ENCODE measurements around a stretch of chr10.

GRCh38 chr10:125120883-125121495 lies 93.1 kb upstream of the CTBP2 start:
- PRO-cap: no peak
- RRBS: no CpG with 5 or more reads among the region's 9 CpGs

DNA sequence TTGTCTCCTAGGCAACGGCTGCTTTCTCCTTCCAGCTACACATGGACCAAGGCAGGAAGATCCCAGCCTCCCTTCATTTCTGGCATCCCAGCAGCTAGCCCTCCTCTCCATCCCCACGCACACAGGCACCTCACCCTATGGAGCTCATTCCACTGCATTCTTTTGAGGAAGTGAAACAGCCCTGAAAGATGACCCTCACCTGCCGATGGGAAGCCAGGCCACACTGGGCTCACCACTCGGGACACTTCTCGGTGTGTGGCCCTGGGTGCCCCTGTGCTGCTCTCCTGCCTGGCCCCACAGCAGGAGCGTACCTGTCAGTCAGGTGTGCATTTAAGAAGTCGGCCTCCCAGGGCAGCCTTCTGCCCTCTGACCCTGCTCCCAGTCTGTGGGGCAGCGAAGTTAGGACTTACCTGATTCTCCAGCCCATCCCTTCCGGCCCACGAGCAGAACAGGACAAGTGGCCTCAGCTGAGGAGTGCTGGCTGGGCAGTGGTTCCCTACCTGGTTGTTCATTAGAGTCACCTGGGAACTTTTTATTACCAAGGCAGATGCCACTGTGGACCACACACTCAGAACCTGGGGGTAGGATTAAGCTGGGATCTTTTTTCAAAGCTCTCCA lies 107.8 kb upstream of the CTBP2 start:
- PRO-cap: no peak
- RRBS: no CpG with 5 or more reads among the region's 10 CpGs

DNA sequence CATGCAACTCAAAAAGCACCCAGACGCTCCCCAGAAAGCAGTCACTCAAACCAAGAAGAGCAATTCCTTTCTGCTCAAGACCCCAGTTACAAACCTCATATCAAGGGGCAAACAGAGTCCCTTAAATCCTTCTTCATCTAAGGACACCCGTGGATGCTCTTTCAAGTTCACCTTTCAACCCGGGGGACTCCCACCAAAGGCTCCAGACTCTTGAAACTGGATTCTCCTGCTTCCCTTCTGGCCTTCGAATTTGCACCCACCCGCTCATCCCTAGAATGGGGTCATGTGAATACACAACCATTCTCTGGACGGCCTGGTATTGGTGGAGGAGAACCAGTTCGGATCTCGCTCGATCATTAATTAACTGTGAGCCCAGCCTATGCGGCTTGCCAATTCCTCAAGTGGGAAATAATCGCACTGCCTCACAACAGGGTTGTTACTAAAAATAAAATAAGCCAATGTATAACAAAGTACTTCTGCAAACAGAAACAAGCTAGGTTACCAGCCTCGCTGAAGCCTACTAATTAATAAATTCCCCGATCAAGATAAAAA lies 116.2 kb upstream of the CTBP2 start:
- PRO-cap: no peak
- RRBS: no CpG with 5 or more reads among the region's 13 CpGs

GRCh38 chr10:125160077-125160783 lies 132.4 kb upstream of the CTBP2 start:
- PRO-cap: bidirectional peak, plus-strand start at chr10:125160218, minus-strand start at chr10:125160219; bidirectional peak, plus-strand start at chr10:125160656, minus-strand start at chr10:125160523
- RRBS: 1% methylated on average over 23 of the region's 80 CpGs

DNA sequence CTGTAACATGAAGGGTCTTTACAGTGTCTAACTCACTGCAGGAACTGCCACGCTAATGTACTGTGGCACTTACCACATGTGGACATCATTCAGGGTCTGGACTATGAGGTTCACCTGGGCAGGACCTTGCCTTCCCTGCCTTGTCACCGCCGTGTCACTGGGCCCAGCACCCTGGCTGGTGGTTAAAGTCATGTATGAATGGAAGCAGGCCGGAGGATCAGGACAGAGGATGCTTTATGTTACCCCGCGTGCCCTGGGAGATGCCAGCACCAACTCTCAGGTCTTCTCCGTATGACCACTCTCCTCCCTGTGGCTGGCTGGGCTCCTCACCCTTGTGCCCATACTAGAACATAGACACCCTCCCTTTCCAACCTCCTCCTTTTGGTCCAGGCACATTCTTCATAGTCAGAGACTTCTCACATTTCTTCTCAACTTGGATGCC lies 240.1 kb downstream of the TEX36 start:
- PRO-cap: no peak
- RRBS: no CpG with 5 or more reads among the region's 7 CpGs

DNA sequence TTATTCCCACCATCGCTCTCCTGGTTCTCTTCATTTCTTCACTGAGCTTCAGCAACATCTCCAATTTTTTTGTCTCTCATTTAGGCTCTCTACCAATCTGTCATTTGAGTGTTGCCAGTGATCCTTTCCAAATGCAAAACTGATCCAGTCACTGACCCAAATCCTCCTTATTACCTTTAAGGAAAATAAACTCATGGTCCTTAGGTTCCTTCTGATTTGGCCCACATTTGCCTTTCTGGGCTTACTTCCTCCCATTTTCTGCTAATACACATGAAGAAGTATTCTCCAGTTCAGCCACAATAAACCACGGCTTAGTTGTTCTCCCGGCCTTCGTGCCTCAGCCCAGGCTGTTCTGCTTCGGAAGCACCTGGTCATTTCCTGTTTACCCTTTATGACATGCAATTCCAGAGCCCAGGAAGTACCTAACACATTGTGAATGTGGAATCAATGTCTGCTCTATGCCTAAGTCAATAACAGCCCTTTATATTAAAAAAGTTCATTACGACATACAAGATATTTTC lies 4.1 kb upstream of the FANK1 start:
- PRO-cap: no peak
- RRBS: no CpG with 5 or more reads among the region's 6 CpGs

DNA sequence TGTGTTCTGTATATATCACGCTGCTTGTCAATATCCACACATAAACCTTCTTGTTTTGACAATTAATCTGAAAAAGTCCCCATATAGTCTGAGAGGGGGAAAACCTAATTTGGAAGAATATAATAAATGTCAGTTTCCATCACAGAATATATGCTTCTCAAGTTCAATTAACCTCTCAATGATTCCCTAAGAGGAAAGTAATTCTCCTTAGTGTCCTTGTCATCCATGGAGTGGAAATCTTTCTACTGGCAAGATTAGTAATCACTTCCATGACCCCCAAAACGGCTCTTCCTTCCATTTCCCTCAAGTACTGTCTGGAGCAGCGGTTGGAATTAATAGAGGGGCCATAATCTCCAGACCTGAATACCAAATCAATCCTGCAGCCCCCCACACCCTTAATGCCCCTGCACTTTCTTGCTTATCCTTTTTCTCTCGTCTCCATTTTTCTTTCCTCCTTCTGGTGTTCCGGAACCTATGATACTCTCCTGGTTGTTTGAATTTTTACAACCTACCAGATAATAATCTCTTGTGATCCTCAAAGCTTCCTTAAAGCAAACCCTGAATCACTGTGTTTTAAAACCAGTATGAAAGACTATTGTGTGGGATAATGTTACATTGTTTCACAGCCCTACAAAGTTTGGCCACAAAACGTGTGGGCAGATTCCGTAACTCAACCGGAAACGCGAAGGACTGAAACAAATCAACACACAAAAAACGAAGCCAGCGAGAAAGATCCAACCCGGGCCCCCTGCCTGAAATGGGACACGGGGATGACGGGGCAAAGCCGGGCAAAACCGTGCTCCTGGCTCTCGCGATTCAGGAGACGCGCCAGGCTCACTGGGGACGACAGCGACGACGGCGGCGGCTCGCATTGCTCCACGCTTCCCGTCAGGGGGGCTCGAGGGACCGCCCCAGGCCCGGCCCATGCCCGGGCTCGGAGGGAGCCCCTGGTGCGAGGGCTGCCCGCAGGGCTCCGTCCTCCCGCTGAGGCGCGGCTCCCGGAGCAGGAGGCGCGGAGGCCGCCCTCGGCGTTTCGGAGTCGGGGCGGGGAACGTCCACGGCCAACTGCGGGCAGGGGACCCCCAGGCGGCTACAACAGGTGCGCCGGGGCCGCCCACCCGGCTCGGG lies 968 bp upstream of the FANK1 start:
- PRO-cap: bidirectional peak, plus-strand start at position 819 of the sequence, minus-strand start at position 754 of the sequence; bidirectional peak, plus-strand start at position 831 of the sequence, minus-strand start at position 848 of the sequence
- RRBS: 54% methylated on average over 36 of the region's 59 CpGs

DNA sequence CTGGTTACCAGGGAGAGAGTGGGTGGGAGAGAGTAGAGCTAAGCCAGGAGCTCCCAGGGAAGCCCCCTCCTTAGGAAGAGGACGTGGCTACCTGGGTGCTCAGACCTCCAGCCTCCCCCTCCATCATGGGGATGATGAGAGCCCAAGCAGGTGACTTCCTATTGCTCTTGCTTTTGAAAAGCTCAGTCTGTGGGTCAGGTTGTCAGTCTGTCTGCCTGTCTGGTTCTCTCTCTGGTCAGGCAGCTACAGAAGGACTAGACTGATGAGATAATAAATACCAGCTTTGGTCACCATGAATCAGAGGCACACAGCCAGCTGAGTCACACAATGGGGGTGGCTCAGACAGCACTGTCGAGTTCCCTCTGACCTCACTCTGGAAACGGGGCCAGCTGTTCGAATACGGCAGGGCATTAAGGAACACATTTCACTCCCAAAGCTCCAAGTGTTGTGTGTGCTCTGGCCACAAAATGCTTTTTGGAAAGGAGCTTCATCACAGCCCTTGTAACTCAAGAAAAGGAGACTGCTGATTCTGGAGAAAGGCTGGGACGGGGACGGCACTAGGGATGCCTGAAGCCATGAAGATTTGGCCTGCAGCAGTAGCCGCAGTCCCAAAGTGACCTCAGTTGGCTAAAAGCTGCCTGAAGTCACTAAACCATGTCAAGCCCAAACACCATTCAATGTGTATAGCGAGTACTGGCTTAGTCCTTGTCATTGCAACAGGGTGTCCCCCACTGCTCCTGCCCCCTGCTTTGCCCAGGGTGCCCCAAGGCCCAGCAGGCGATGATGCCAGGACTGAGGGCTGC lies 166.2 kb downstream of the FANK1 start:
- PRO-cap: no peak
- RRBS: no CpG with 5 or more reads among the region's 10 CpGs

- PRO-cap: unidirectional peak, minus-strand start at chr10:126225812
- RRBS: no CpG with 5 or more reads among the region's 21 CpGs
These were observed 162.8 kb downstream of the ADAM12 start for GRCh38 chr10:126225408-126225936.

DNA sequence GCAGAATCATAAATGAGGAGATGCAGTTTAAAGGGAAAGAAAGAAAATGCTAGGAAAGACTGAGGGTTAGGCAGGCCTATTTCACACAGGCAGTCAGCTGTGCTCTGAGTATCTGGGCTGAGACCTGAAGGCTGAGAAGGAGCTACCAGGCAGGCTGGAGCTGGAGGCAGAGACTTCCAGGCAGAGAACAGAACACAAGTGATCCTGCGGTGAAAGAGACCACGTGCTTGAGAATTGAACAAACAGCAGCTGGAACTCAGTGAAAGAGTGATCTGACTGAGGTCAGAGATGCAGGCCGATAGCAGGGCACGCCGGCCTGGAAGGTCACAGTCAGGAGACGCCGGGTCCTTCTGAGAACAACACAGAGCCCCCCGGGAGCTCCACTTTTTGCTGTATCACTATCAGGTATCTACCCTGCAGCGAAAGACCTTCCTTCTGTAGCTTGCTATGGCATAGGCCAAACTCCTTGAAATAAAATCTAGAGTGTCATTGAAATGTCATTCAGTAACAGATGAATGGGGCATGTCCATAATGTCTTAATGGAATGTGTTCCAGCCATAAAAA lies 147.7 kb downstream of the ADAM12 start:
- PRO-cap: no peak
- RRBS: no CpG with 5 or more reads among the region's 9 CpGs

DNA sequence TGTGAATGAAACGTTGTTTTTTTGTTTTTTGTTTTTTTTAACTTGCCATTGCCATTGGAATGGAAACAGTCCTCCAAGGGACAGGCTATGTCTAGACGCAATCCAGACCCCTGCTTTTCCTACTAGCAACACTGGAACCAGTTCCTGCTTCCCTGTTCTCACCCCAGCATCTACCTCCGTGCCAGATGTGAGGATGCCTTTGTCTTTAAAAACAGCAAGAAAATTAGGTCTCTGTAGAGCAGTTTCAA lies 123.6 kb downstream of the ADAM12 start:
- PRO-cap: no peak
- RRBS: no CpG with 5 or more reads among the region's 3 CpGs

- PRO-cap: unidirectional peak, plus-strand start at chr10:126904819
- RRBS: 2% methylated on average over 5 of the region's 32 CpGs
These were observed 639 bp upstream of the DOCK1 start for GRCh38 chr10:126904426-126905152.

GRCh38 chr10:126943417-126944089 lies 38.3 kb downstream of the DOCK1 start:
- PRO-cap: no peak
- RRBS: no CpG with 5 or more reads among the region's 8 CpGs

DNA sequence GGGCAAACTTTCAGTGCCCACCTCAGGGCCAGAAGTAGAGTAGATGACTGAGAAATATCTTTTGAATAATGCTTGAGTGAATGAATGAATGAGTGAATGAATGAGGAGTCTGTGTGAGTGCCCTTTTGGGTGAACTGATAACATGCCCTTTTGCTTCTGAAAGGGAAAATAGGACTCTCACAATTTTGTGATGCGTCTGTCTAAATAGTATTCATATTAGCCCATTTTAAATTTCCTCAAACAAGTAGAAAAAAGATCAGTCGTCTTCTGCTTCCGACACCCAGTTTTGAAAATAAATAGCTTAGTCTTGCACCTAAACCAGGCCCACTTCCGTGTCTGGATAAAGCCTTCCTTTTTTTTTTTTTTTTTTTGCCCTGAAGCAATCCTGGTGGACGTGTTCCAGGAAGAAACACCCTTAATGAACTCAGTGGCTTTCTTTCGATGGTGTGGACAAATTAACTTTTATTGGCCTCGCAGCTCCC lies 32.9 kb downstream of the INSYN2A start:
- PRO-cap: unidirectional peak, minus-strand start at position 288 of the sequence
- RRBS: no CpG with 5 or more reads among the region's 7 CpGs

- PRO-cap: no peak
- RRBS: no CpG with 5 or more reads among the region's 5 CpGs
These were observed 520 bp upstream of the INSYN2A start for GRCh38 chr10:127196999-127197222.

- PRO-cap: no peak
- RRBS: no CpG with 5 or more reads among the region's 12 CpGs
These were observed 70.6 kb downstream of the PTPRE start for GRCh38 chr10:127977380-127978019.

GRCh38 chr10:128019353-128020098 lies 106.7 kb downstream of the MKI67 start:
- PRO-cap: no peak
- RRBS: 93% methylated on average over 6 of the region's 22 CpGs

- PRO-cap: no peak
- RRBS: 67% methylated on average over 1 of the region's 17 CpGs
These were observed 70.9 kb downstream of the MKI67 start for GRCh38 chr10:128055286-128055837.

- PRO-cap: no peak
- RRBS: no CpG with 5 or more reads among the region's 25 CpGs
These were observed 69.6 kb downstream of the MKI67 start for GRCh38 chr10:128056373-128057340.

DNA sequence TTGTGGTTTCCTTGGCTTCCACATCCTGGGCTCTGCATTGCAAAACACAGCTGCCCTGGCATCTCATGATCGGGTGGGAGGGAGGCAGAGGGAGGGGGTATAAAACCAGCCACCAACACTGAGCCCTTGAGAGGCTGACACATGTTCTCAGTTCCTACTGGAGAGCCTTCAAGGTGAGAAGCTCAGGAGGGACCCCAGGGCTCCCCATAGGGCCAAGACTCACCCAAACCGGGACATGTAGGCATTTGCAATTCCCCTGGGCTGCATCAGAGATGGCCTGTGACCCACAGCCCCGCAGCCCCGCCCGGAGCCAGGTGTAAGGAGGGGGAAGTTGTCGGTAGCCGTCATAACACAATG lies 61.4 kb downstream of the MKI67 start:
- PRO-cap: no peak
- RRBS: 68% methylated on average over 4 of the region's 7 CpGs